ENCODE measurements around a stretch of chr1.

GRCh38 chr1:26799450-26800604 lies 12.1 kb downstream of the PIGV start:
- PRO-cap: no peak

DNA sequence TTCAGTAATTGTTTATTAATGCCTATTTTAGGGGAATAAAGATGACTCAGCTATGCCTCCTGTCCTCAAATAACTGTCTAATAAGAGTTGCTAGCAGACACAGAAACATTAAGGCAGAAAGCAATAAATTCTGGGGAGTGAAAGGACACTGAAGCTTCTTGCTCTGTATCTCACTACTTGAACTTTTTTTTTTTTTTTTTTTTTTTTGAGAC lies 12.8 kb downstream of the PIGV start:
- PRO-cap: no peak

DNA sequence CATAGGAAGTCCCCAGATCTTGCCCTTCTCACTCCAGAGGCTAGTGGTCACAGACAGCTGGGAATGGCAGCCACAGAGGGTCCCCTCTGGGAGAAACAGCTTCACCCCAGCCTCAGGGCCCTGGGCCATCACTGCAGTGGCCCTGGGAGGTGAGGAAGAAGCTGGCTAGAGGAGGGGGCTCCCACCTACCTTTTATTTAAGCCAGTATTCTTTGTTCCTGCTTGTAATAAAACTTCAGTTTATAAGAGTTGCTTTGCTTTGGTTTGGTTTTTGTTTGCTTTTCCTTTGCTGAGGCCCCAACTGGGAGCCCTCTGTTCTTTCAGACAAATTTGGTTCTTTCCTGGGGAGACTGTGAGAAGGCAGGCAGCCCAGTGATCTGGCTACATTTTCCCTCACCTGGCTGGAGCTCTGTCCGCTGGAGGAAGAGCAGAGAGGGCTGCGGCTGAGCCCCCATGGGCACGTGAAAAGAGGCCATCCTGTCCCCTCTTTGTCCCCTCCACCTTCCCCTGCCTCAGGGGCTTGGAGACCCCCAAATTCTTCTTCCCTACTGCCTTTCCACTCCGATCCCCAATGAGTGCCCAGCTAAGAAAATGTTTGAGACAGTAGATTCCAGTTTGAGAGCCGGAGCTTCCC lies 7.4 kb upstream of the SFN start:
- PRO-cap: no peak

DNA sequence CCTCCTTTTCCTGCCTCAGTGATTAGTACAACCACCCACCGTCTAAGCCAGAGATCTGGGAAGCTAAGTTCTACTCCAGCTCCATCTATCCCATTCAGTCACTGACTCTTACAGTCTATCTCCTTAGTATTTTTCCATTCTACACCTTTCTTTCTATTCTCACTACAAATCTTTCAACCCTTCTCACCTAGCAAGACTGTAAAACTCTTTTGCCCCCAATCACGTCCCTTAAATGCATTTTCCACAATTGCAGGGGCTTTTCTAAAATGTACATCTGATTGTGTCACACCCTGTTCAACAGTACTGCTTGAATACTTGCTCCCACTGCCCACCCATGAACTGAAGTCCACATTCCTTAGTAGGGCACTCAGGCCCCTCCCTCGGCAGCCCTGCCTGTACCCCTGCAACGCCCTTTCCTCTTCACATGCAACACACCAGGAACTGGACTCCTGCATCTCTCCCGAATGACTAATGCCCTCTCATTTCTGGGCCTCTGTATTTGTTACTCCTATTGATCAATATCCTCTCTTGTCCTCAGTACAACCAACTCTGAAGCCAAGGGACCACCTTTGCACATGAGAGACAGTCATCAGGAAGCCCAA lies 7.1 kb downstream of the GPN2 start:
- PRO-cap: no peak

DNA sequence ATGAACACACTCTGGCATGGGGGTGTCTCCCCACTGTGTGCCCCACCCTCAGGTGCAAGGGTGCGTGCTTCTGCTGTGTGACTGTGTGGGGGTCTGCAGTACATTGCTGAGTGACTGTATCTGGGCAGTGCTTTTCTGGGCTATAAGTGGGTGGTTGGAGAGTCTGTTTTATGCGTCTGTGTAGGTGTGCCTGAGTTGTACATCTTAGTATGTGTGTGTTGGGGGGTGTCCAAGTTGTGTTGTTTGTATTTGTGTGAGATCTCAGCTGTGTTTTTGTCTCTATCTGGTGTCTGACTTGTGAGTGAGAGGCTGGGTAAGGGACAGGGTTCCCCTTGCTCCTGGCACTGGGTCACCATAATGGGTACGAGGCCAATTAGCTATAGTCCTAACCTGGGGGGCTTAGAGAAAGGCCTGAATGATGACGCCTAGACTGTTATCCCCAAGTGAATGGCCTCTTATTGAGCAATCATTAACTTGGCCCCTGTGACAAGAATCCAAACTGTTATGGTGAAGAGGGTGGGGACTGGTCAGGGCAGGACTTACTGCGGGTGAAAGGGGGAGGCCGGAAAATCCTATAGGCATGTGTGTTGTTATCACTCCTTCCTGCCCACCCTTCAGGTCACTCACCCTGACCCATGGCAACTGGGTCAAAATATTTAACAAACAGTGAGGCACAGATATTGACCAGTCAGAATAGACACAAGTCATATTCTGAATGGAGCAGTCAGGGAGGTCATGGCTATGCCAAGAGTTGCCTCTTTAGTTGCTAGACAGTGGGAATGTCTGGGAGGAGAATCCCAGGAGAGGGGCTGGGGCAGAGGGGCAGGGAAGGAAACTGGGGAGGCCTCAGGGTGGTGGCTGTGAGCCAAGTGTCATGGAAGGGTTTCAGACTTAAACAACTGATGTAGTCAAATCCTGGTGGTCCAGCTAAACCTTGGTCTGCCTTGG lies 3.4 kb downstream of the NR0B2 start:
- PRO-cap: no peak

DNA sequence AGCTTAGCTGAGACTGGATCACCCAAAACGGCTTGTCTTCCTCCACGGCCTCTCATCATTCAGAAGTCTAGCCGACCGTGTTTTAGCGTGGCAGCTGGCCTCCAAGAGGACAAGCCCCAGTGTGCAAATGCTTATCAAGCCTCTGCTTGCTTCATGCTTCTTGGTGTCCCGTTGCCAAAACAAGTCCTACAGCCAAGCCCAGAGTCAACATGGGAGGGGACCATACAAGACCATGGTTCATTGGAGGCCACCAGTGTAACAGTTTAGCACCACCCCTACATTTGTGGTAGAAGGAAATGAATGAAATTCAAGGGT lies 10.6 kb upstream of the KDF1 start:
- PRO-cap: no peak

- PRO-cap: bidirectional peak, plus-strand start at chr1:27011337, minus-strand start at chr1:27011091
Observed at GRCh38 chr1:27010901-27011400, 1.7 kb downstream of the TENT5B start.

DNA sequence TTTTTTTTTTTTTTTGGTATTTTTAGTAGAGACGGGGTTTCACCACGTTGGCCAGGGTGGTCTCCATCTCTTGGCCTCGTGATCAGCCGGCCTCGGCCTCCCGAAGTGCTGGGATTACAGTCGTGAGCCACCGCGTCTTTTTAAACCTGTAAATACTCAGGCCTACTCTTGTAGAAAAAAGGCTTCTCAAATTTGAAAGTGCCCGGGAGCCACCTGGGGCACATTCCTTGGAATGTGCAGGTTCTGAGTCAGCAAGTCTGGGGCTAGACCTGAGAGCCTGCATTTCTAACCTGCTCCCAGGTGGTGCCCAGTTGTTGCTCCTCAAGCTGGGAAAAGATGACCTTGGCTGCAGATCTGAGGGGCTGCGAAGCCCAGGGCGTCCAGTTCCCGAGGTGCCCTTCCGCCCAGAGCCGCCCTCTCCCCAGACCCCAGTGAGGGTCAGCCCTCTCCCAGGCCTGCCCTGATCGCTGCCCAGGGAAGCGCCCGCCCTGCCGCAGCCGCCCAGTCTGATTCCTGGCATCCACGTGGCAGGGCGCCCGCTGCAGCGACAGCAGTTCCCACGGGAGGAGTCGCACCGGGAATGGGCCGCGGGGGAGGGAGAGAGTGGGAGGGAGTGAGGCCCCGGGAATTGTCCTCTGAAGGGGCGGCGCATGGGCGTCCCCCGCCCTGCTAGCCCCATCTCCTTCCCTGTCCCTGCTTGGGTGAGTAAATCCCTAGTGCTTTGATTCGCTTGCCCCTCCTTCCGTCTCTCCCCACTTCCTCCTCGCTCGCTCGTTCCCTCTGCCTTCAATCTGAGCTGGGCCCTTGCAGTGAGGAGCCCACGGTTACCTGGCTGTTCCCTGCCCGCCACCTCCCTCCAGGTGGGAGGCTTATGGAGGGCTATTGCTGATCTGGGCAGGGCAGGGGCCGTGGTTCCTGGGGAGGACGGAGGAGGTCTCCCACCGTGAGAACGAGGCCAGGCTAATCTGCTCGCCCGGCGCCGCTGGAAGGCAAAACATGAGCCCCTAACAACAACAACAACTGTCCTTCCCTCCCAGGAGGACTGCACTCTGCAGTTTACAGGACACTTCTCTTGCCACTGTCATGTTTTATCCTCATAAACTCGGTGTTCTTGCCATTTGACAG lies 18.8 kb upstream of the TENT5B start:
- PRO-cap: bidirectional peak, plus-strand start at position 282 of the sequence, minus-strand start at position 174 of the sequence; bidirectional peak, plus-strand start at position 504 of the sequence, minus-strand start at position 433 of the sequence; bidirectional peak, plus-strand start at position 789 of the sequence, minus-strand start at position 695 of the sequence

DNA sequence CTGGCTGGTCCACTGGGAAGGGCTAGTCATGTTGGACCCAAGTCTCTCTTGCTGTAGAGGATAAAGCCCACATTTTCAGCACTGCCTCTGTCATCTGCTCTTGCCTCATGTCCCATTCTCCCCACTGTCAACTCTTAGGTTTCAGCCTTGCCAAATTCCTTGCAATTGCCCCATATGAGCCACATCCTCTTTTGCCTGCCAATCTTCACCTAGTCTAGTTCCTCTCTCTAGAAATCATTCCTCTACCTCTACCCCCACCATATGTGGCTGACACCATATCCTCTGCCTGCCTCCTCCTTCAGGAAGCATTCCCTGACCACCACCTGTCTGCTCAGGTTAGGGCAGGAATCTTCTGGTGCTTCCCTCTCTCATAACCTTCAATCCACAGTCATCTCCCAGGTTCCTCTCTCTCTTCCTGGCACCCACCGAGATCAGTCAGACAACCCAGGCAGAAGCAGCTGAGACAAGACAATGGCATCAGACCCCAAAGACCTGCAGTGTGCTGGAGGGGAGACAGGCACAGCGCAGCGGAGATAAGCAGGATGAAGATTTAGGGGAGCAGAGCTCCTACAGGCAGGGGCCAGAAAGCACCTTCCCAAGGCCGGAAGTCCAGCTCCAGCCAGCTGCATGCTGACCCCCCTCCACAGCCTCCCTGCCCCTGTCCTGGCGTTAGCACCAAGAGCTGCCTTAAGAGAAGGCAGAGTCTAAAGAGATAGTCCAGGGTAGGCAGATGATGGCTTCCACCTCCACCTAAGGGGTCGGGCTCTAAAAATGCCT lies 38.1 kb downstream of the SLC9A1 start:
- PRO-cap: no peak

- PRO-cap: no peak
Observed at GRCh38 chr1:27161570-27162051, 6.7 kb upstream of the SLC9A1 start.

DNA sequence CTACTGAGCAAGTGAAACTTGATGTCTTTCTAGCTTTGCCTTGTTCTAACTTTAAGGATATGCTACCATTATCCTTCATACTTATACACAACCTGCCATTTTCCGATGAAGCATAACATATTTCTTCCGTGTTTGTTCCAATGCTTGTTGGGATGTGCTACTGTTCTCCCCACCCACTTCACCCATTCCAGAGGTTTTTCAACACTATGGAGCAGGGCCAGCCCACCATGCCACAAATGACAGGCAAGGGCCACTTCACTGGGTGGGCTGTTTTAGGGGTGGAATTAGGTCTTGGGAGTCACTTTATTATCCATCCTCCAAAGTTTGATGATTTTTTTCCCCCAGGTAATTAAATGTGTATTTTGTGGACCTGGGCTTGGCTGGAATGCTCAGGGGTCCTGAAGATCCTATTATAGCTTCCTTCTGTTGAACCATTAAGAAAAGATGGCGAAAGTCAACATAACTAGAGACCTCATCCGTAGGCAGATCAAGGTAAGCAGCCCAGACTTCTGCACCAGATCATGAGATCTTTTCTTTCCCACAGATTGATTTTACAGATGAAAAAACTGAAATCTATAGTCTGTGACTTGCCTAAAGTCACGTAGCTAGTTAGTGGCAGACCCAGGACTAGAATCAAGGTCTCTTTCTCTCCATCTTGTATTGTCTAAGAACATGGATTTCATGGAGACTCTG lies 26.3 kb downstream of the WDTC1 start:
- PRO-cap: no peak

- PRO-cap: no peak
Observed at GRCh38 chr1:27300954-27301641, 20.9 kb upstream of the TMEM222 start.

DNA sequence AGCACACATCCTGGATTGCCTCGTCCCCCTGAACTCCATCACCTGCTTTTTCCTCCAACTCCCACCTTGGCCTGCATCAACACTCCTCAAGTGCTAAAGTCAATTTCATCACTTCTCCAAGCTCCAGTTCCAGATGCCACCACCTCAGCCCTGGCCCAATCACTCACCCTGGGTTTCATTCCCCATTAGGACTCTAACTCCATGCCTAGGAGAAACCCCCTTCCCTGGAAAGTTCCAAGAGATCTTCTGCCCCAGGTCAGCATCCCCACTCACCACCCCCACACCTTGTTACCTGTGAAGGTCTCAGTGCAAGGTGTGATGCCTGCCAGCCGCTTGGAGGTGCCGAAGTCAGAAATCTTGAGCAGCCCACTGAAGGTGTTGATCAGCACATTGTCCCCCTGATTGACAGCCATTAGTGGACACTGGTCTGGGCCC lies 7.6 kb downstream of the MAP3K6 start:
- PRO-cap: no peak

GRCh38 chr1:27400385-27401037 lies 8.1 kb downstream of the GPR3 start:
- PRO-cap: no peak

- PRO-cap: no peak
Observed at GRCh38 chr1:27520417-27521223, 30.7 kb upstream of the WASF2 start.

- PRO-cap: no peak
Observed at GRCh38 chr1:27523024-27523471, 33.1 kb upstream of the WASF2 start.

DNA sequence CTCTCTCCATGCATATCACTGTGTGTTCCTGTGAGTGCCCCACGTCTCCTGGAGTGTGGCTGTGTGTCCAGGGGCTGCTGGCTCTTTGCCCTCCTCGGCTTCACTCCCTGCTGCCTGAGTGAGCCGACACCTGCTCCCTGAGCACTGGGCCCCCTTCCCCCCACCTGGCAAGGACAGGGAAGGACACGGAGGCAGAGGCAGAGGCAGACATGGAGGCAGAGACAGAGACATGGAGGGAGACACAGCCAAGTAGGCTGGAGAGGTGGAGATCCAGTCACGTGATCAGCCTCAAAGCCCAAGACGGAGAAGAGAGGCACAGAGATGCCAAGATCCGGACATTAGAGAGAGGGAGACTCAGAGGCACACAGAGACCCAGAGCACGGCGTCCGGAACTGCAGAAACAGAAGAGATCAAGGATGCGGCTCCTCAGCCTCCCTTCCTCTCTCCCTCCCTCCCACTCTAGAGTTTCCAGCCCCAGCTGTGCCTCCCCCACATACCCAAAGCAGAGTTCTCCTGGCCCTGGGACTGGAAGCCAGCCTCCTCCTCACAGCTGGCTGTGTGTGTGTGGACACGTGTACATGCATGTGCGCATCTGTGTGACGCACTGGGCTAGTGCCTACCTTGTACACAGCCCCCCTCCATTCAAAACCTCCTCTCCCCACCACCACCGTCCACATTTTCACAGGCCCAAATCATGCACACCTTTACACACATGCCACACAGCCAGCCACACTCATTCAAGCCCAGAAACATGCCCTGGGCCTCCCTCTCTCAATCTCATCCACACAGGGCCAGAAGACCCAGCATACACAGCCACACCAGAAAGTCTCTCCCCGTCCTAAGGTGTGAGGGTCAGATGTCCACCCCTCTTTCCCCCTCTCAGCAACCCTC lies 39.1 kb upstream of the WASF2 start:
- PRO-cap: bidirectional peak, plus-strand start at position 338 of the sequence, minus-strand start at position 105 of the sequence

GRCh38 chr1:27532184-27532427 lies 42.1 kb upstream of the WASF2 start:
- PRO-cap: no peak

- PRO-cap: no peak
Observed at GRCh38 chr1:27564753-27565563, 39.0 kb downstream of the AHDC1 start.

DNA sequence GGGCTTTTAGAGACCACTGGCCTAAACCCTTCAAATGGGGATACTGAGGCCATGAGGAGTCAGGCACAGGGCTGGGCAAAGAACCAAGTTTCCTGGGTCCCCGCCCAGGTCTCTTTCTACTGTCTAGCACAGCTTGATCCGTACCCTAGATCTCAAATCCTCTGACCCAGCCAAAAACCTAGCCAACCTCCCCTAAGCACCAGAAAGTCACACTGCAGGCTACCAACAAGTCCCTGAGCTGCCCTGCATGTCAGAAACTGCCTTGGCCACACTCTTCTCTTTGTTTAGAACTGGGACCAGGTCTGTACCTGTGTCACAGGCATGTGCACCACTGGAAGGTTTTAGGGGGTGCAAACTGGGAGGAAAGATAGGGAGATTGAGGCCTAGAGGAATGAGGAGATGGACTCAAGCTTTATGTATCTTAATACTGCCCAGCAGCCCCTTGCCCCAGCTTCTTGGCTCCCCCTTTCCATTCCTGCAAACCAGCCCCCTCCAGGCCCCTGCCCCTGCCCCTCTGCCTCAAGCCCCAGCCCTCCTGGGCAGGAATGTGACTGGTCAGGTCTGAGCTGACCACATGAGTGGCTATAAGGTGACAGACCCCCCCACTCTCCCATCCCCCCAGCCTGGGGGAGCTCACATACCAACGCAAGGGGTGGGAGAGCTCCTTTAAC lies 33.4 kb downstream of the AHDC1 start:
- PRO-cap: bidirectional peak, plus-strand start outside the sequence, minus-strand start at position 479 of the sequence

Data from WTC11 (cell line).